SEM (cell line): ENCODE results near the genes GLIS2 and ZNF500.

GRCh38 chr16:4315194-4316213, at the start of gene GLIS2:
Gene GLIS2, plus strand, starts transcription at chr16:4316067.
- PRO-cap, result no peak

DNA sequence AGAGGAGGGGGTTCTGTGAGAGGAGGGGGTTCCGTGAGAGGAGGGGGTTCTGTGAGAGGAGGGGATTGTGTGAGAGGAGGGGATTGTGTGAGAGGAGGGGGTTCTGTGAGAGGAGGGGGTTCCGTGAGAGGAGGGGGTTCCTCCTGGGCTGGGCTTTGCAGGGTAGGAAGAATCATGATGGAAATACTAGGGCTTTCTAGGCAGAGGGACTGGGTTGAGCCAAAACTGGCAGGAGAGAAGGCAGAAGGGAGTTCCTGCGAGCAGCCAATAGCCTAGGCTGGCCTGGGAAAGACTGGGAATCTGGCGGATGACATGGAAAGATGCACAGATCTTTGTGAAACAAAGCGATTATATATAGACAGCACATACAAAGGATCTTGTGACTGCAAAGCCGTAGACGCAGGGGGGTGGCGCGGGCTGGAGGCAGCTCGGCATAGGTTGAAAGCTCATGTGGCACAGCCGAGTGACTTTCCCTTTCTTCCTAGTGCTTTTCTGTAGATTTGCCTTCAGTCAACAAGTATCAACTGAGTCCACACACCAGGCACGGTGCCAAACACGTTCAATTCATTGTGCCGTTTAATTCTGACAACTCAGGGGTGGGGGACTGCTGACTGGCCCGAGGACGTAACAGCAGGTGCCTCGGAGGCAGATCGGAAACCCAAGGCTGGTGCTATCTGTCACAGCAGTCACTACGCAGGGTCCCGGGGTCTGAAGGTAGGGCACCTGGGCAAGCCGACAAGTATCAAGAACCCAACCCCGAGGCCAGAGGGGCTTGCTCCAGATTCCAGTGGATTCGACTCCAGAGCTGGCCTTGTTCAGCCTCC, 6.2 kb downstream of the PAM16 start:
- PRO-cap, result no peak

DNA sequence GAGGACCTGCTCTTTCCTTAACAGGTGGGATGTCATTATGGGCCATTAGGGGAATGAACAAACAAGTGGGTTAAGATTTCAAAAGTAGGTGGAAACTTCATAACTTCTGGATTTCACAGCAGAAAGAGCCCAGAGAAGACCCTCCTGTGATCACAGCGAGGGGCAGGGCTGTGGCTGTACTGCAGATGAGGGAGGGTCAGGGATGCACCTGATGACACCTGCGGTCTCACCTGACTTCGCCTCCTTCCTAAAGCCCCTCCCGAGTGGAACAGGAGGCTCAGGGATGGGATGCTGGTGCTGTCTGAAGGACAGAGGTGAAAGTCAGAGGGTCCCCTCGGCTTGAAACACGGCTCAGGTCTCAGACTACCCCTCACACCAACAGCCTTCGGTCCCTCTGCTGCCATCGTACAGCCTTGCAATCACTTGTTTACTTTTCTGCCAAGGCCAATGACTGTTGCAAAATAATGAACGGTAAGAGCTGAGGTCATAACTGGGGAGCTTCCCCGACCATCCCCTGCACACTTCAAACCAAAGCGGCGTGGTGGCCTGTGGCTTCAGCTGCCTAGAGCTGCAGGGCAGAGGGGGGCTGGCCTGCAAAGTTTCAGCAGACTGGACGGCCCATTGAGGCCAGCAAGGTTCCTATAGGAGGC, 5.4 kb downstream of the PAM16 start:
- PRO-cap, result no peak

DNA sequence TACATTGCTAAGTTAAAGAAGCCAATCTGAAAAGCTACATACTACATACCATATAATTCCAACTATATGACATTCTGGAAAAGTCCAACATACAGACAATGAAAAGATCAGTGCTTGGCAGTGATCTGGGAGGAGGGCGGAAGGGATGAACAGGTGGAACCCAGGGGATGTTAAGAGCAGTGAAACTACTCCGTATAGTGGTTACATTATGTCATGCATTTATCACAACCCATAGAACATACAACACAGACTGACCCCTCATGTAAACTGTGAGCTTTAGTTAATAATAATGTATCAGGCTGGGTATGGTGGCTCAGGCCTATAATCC, 16.5 kb downstream of the CORO7 start:
- PRO-cap, result no peak

DNA sequence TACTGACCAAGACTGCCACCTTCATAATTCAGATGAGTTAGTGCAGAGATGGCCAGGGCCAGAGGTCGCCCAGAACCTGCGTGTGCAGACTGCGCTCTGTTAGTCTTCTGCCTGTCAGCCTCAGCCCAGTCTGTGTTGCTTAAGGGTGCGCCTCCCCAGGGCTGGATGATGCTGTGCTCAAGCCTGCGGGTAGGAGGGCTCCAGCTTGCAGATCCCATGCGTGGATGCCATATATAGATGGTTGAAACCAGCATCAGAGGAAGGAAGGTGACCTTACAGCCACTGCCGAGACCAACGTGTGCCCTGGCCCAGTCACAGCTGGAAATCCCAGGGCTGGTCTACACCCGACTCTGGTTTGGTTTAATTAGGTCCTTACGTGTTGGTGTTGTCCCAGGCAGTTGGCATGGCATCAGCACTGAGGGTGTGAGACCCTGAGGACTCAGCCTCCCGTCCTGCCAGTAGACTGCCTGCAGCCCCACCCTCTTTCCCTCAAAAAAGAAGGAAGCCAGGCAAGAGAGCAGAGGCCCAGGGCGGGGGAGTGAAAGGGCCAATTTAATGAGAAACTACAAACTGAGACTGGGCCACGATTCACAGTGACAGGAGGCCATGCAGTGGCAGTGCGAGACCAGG, 27.7 kb downstream of the CDIP1 start:
- PRO-cap, result no peak

DNA sequence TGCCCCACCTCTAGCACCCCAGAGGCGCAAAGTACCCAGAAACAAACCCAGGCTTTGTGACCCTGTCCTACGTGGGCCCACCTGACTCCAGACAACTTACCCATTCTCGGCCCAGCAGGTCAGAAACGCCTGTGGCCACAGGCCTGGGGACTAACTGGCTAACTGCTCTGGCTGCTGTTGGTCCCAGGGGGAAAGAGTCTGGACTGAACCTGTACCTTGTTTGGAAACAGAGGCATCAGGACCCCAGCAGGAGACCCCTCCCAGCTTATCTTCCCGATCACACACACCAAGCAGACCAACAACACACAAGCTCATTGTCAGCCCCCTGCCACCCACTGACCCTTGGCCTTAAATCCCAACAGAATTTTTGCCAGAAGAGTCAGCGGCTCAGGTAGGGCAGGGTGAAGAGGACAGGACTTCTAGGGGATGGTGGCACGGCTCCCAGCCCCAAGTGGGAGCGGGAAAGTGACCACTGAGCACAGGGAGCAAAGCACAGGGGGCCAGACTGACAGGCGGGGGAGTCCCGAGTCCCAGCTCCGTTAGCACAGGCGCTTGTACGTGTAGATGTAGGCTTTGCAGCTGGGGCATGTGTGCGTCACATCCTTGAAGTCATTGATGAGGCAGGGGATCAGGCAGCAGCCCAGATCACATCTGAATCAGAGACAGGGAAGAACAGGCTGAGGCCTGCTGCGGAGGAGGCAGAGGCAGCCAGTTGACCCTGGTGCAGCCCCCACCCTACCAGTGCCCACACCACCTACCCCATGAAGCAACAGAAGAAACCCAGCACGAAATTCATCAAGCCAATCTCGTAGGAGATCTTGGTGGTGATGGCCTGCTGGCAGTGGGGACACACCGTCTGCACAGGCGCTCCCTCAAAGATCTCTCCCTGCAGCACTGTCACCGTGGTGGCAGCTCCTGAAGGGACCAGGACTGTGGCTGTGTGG, 26.3 kb downstream of the CDIP1 start:
- PRO-cap, result no peak

DNA sequence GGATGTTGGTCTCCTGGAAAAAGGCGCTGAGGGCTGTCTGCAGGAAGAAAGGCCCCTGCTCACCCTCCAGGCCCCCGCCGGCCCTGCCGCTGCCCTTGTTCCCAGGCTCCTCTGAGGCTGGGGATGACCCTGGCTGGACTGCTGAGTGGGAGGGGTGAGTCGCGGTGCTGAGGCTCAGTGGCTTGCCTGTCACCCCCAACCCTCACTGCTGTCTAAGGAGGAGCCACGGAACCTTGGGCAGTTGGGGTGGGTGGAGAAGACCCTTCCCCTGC, 4.2 kb downstream of the UBALD1 start:
- PRO-cap, result no peak

DNA sequence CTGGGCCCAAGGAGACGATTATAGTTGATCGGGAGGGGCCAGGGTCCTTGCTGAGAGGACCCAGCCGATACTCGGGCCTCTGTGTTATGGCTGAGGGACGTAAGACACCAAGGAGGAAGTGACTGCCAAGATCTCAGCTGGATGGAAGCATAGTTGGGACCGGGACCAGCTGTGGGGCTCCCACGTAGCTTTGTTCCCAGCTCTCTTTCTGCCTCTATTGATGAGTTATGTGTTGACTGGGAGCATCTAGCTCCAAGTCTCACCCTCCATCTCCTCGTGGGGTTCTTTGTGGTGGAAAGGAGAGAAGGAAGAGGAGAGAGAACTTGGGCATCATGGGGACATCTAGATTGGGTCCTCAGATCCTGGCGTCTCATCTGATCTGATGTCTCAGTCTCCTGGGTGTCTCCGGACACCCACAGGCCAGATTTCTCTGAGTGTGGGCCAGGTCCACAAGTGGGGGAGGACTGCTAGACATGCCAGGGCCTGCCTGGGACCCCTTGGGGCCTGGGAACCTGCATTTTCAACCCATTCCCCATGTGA, 996 bp downstream of the MGRN1 start:
- PRO-cap, result bidirectional peak, plus-strand start at position 114 of the sequence, minus-strand start at position 120 of the sequence

GRCh38 chr16:4682514-4683768, 10.4 kb upstream of the NUDT16L1 start:
- PRO-cap, result no peak

GRCh38 chr16:4698229-4699144, 5.1 kb downstream of the NUDT16L1 start:
- PRO-cap, result no peak

DNA sequence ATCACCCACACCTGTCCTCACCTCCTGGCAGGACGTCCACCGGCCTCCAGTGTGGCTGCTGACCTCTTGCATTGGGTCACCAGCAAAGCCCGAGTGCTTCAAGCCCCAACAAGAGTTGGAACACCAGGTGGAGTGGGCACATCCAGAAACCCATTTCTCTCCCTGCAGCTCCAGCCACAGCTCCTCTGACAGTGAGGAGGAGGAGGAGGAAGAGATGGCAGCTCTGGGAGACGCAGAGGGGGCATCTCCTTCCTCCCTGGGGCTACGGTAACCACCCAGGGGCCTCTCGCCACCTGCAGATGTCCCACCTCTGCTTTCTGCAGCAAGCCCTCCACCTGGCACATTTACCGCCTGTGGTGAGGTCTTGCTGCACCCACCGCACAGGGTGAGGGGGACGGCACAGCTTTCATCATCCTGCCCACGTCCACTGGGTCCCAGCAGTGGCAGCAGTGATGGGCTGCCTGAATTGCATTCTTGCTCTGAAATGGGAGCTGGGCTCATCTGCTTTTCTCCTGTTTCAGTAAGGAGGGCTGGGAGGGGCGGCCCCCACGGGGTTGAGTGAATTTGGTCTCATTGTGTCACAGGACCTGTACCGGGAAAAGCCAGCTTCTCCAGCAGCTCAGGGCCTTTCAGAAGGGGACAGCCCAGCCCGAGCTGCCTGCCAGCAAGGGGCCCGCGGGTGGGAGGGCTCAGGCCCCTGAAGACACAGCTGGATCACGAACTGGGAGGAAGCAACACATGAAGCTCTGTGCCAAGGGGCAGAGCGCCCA, 12.6 kb downstream of the DNAAF8 start:
- PRO-cap, result no peak

DNA sequence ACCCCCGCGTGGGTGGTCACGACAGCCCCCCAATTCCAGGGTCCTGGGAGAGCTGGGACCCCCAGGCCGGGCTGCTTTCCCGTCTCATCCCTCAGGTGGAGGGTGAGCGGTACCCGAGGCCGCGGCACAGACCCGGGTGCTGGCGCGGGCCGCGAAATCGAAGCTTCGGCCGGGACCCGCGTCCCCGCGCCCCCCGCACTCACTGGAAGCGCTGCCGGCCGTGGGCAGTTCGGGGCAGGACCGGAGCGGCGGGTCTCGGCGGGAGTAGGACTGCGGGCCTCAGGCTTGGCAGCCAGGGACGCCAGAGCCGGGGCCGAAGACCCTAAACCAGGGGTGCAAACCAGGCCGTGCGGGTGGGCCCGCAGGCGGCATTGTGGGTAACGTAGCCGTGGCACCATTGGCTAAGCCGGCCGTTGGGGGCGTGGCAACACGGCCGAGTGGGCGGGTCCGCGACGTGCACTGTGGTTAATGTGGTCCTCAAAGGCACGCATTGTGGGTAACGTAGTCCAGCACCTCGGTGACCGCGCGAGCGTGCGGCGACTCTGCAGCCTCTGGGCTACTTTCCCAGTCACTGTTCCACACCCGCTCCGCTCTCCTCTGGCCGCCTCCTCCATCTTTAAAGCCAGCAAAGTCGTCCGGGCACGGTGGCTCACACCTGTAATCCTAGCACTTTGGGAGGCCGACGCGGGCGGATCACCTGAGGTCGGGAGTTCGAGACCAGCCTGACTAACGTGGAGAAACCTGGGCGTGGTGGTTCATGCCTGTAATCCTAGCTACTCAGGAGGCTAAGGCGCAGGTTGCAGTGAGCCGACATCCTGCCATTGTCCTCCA, at the start of gene ZNF500:
TSS of gene ZNF500 (minus strand) at position 349 of the 831 bp plus-strand sequence.
- PRO-cap, result unidirectional peak, minus-strand start at position 375 of the sequence

- PRO-cap, result unidirectional peak, minus-strand start at chr16:4768694
Measured at GRCh38 chr16:4768520-4769243, 1.7 kb upstream of the ZNF500 start.

DNA sequence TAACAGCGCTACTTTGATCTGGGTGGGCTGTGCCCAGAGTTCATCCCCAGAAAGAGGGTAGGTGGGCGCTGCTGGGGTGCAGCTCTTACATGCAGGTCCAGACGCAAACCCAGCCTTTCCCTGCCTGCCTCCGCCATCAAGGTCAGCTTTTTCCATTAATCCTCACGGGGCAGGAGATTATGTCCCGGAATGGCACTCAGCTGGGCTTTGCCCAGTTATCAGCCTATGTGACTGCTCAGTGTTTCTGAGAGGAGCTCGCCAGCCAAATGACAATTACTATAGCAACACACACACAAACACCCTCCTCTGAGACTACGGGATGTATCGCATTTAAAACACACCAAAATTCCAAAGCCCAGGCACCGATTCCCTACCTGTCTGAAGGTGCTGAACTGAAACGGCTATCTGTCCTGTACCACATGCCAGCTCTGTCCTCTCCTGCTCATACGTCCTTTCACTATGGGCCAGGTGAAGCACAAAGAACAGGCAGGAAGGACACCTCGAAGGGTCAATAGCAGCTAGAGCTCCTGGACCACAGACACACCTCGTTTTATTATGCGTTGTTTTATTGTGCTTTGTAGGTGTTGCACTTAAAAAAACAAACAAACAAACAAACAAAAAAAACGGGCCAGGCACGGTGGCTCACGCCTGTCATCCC, 20.0 kb downstream of the GLYR1 start:
- PRO-cap, result no peak

DNA sequence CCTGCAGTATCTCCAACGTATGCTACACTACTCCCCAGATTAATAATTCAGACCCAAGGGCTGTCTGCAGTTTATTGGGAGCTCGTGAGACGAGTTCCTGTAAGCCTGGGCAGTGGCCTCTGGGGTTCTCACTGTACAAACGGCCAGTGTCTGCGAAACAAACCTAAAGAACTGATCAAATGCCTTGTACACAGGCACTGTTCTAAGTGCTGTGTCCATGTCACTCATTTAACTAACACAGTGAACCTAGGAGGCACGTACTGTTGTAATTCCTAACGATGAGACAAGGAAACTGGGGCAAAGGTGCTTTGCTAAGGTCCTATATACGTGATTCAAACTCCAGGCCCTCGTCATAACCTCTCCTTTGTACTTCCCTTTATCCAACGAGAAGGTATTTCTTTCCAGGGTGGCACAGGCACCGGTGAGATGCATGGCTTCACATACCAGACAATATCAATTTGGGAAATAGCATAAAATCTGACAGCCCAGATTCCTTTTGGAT, 18.5 kb downstream of the GLYR1 start:
- PRO-cap, result no peak

DNA sequence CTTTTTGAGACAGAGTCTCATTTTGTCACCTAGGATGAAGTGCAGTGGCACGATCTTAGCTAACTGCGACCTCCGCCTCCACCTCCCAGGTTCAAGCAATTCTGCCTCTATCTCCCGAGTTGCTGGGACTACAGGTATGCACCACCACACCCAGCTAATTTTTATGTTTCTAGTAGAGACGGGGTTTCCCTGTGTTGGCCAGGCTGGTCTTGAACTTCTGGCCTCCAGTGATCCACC, 12.7 kb downstream of the GLYR1 start:
- PRO-cap, result no peak

GRCh38 chr16:4859639-4860225, 12.5 kb downstream of the UBN1 start:
- PRO-cap, result no peak

GRCh38 chr16:4886878-4887359, 39.6 kb downstream of the UBN1 start:
- PRO-cap, result no peak

DNA sequence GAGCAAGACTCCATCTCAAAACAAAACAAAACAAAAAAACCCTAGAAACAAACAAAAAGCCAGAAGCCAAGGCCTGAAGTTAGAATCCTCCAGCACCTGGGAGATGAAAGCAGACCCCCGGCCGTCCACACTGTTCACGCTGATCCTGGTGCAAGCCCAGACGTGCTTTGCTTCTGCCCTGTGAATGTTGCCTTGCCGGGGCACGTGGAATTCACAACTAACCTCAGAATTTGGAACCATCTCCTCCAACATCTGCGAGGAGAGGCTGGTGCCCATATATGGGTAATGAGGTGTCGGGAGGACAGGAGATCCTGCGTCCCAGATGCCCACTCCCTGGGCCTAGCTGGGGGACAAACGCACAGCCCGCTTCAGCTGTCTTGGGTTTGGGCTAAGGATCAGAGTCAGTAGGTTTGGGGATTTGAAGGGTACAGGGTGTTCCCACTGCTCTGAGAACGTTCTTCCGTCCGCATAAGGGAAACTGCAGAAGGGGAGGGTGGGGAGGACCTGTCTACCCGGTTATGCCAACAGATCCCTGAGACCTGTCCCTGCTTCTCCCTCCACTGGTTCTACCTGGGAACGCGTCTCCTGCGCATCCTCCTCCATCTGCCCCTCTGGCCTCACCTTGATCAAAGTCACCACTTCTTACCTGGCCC, 14.2 kb downstream of the PPL start:
- PRO-cap, result no peak

GRCh38 chr16:4924667-4925337, 12.1 kb downstream of the PPL start:
- PRO-cap, result no peak